Subcutaneous adipose tissue (tissue), 3 donors: ENCODE measurements around a stretch of chr7.

GRCh38 chr7:36534539-36535401 lies 145.1 kb downstream of the ANLN start:
- PRO-cap = no peak
- RAMPAGE, long total RNA, 3 experiments = no peak in any of the 3 experiments

DNA sequence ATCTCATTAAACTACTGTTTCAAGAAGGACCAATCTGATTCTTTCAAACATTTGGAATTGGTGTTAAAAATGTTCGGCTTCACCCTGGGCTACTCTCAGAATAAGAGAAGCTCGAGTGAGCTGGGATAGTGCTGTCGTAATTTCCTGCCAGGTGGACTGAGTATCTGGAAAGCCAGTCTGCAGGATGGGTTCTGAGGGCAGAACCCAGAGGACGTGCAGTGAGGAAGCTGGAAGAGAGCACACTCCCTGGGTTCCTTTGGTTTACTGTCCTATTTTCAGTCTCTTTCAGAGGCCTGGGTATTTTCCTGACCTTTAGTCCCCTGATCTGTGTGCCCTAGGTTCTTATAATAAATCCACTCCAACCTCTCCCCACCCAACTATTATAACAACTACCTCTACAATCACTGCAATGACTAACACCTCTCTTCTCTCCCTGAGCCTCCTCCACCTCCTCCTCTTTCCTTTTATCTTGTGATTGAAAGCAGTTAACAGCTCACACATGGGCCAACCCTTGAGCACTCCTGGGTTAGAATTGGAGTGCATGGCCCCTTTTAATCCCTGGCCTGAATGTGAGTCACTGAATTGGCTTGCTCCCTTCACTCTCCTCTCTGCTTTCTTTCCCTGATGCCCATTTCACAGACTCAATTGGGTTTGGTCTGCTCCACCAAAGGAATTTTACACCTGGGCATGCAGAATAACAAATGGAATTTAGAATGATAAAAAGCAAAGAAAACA lies 62.9 kb downstream of the AOAH start:
- PRO-cap = no peak
- RAMPAGE, long total RNA, 3 experiments = no peak in any of the 3 experiments

DNA sequence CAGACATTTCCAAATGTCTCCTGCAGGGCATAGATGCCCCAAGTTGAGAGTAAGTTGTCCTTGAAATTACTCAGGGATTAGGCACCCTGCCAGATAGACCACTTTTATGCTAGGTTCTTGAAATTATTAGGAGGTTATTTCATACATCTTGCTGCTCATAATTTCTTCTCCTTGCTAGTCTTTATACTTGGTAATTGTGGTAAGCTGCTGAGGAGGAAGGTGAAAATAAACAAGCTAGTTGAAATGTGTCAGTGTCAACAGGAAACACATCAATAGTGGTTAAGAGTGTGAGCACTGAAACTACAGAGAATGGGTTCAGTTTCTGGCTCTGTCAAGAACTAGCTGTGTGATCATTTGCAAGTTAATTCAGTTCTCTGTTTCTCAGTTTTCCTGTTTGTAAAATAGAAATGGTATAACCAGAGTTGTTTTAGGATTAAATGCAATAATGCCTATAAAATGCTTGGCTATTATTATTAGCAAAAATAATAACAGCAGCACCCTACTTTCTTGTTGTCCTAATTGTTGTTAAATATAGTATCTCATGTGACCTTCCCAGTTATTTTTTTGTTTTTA lies 63.8 kb upstream of the AOAH start:
- PRO-cap = no peak
- RAMPAGE, long total RNA, 3 experiments = no peak in any of the 3 experiments

DNA sequence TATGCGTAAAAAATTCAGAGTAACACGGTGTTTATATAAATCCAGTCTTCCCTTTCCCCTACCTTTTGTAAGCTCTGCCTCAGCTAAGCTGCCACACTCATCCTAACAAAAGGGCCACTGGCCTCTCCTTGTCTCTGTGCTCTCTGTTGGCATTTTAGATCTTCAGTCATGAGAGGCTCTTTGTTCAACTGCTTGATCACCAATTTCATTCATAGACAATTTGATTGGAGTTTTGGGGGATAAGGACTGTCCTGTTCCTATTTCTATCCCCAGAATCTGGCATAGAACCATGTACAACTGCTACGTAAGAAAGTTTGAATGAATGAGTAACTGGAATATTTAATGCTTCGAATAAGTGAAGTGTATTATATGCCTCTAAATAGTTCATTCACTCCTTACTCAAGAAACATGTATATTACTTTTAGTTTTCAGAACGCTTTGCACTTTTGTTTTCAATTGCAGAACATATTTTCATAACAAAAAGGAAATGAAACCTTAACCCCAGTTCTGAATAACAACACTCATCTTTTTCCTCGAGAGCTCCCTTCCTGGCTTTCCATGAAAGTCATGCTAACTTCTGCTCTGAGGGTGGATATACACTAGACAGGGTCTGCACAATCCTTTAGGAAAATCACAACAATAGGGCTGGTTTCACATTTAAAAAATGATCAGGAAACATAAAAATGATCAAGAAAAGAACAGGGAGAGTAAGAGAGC lies 219.2 kb upstream of the AOAH start:
- PRO-cap = no peak
- RAMPAGE, long total RNA, 3 experiments = no peak in any of the 3 experiments

DNA sequence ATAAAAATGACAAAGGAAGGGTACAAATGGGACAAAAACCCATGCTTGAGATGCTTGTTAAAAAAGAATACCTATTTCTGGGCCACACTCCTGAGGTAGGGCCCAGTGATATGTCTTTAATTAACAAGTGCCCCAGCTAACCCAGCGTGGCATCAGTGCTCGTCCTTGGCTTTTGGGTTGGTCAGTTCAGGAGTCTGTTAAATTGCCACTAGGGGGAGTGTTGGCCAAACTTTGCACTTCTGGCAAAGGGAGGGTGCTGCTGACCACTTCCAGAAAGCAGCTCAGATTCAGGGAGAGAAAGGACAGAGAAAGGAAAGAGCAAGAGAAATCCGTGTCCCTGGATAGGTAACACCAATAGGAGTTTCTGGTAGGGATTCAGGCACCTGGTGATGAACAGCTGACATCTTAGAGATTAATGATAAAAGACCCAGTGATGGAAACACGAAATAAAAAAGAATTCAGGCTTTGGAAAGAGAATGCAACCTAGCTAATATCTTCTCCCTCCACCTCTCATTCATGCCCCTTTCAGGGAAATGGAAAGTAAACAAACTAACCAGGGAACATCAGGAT lies 243.1 kb upstream of the AOAH start:
- PRO-cap = no peak
- RAMPAGE, long total RNA, 3 experiments = no peak in any of the 3 experiments

DNA sequence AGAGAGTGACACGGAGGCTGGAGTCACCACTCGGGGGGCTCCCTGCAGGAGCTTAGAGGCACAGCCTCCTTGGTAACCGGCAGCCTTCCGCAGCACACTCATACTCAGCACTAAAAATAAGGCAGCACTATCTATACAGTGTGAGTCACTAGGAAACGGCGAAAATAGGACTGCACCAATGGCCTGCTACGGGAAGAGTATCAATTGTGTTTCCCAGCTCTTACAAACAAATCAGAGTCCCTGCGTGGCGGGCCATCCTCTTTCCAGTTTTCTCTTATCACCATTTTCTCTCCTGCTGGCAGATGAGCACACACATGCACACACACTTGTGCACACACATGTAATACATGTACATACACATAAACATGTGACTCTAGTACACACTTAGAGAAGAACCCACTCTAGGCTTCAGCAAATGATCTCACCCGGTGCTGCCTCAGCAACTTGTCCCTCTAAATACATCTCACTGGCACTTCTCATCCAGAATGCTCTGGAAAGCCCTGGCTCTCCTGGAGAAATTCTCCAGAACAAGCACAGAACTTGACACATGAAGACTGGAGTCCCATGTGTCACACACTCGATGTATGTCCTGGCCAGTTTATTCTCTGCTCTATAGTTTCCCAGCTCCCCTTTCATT lies 255.0 kb downstream of the ELMO1 start:
- PRO-cap = no peak
- RAMPAGE, long total RNA, 3 experiments = no peak in any of the 3 experiments

- PRO-cap = no peak
- RAMPAGE, long total RNA, 3 experiments = no peak in any of the 3 experiments
Observed at GRCh38 chr7:37248134-37248996, 200.3 kb downstream of the ELMO1 start.

DNA sequence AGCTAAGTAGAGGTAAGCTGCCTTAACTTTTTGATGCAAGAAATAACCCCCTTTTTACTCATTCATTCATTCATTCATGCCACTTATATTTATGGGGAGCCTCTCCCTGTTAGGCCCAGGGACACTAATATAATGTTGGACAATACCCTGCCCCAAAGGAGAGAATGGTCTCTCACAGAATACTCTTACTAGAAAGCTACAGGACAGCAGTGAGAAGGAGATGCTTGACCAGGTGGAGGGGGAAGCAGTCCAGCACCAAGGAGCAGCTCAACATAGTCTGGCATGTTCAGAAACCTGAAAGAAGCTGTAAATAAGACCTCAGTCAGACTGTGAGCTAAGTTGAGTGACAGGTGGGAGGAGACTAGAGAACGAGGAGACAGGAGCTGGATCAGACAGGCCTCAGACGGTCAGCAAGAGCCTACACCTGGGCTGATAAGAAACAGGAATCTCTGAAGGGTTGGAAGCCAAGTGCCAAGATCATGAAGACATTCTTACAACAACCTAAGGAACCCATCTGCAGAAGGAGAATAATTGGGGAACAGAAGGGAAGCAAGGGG lies 54.6 kb downstream of the ELMO1 start:
- PRO-cap = no peak
- RAMPAGE, long total RNA, 3 experiments = no peak in any of the 3 experiments

GRCh38 chr7:37446271-37446743 lies 2.4 kb downstream of the ELMO1 start:
- PRO-cap = no peak
- RAMPAGE, long total RNA, 3 experiments = no peak in any of the 3 experiments

GRCh38 chr7:37531242-37531687 lies 82.6 kb upstream of the ELMO1 start:
- PRO-cap = no peak
- RAMPAGE, long total RNA, 3 experiments = no peak in any of the 3 experiments

GRCh38 chr7:38185359-38185722 lies 7.3 kb downstream of the STARD3NL start:
- PRO-cap = no peak
- RAMPAGE, long total RNA, 3 experiments = no peak in any of the 3 experiments

DNA sequence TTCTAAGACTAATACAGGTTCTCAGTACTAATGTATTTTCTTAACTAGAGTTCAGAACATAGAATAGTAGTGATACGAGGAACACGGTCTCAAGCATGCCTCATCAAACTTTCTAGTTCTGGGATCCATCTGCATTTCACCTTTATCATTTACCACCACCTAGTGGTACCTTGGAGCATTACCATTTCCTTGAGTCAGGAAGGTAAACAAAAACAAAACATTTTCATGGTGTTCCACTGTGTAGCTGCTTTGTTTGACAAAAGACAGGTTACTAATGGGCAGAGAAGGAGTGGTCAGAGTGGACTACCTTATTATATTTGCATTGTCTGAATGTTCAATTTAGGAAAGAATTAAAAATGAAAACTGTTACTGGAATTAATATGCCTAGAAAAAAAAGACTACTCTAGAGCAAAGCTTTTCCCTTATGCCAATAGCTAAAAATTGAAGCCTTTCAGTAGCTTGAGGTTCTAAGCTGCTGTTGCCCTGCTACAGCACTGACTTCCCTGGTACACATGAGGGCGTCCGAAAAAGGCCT lies 44.5 kb downstream of the STARD3NL start:
- PRO-cap = no peak
- RAMPAGE, long total RNA, 3 experiments = no peak in any of the 3 experiments

DNA sequence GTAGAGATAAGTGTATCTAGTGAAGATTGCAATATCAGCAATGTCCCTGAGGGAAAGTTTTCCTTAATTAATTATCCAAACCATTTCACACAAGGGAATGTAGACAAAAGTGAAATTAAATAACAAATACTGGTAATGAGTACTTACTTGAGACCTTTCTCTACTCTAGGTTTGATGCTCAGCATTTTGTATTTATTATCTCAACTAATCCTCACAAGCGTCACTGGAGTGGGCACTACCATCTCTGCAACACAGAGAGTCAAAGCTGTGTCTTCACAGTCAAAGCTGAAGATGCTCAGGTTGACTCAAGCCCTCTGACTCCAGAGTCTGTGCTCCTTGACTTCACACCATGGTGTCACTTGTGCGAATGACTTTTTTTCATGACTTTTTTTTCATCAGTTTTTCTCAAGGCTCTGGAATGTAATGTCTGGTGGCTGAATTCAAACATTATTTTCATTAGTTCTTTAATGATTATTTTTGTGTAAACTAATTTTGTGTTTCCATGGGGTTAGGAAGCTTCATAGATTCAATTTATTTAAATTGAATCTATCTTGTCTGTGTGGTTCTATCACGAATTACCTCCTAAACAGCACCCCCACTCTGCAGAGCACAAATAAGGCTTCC lies 125.8 kb downstream of the STARD3NL start:
- PRO-cap = no peak
- RAMPAGE, long total RNA, 3 experiments = no peak in any of the 3 experiments

DNA sequence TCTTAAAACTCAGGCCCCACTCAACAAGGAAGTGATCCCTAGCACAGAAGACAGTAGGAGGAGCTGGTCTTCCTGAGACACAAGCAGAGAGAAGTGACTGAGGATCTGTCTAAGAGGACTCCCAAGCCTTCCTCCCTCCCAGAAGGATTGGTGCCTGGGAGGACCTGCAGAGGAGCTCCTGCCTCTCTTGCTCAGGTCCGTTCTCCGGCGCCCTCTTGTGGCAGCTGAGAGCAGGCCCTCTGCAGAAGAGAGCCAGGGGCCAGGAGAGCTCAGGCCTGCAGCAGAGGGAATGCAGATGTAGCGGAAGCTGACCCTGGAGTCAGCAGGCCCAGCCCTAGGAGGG lies 176.2 kb downstream of the STARD3NL start:
- PRO-cap = no peak
- RAMPAGE, long total RNA, 3 experiments = no peak in any of the 3 experiments

- PRO-cap = no peak
- RAMPAGE, long total RNA, 3 experiments = no peak in any of the 3 experiments
Observed at GRCh38 chr7:39406303-39406778, 159.9 kb upstream of the YAE1 start.

GRCh38 chr7:39793603-39794478 lies 156.2 kb upstream of the CDK13 start:
- PRO-cap = no peak
- RAMPAGE, long total RNA, 3 experiments = no peak in any of the 3 experiments

DNA sequence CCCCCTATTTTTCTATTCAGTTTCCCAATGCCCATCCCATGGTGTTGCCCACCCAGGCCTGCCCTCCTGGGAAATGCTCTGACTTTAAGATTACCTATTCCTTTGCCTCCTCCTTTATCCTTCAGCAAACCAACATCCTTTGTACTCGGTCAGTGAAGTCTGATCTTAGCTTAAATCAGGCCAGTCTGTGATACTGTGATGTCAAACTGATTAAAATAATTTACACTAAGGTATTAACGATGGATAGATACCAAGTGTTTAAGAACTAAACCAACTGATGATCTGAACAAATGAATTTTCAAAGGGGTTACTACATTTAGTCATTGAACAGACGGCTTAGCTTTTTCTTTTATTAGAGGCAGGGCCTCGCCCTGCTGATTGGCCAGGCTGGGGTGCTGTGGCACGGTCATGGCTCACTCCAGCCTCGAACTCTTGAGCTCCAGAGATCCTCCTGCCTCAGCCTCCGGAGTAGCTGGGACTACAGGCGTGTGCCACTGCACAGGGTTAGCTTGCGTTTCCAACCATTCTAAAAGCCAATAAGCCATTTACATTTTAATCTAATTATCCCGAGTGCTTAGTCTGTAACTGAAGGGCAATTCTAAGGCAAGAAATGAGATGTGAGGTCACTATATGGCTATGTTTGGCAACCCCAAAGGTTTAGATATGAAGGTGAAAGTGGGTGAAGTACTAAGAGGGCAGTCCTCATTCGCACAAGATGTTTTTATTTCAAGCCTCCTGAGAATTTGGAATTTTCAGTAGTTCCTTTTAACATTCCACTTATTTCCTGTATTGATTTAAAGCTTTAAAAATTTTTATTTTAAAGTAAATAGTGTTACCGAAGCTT lies 1.7 kb upstream of the CDK13 start:
- PRO-cap = no peak
- RAMPAGE, long total RNA, 3 experiments = no peak in any of the 3 experiments

DNA sequence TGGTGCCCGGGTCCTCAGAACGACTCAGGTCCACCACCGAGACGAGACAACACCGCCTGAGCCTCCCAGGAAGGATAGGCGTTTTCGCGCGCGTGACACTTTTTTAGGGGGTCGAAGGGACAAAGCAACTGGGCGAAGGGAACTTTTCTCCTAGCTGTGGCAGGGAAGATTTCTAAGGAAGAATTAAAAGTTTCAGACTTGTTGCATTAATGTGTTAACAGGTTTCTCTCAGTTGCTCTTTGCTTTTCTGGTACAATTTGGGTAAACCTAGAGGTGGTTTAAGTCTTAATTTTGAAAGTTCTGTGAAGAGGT lies 1.8 kb downstream of the CDK13 start:
- PRO-cap = no peak
- RAMPAGE, long total RNA, 3 experiments = no peak in any of the 3 experiments

DNA sequence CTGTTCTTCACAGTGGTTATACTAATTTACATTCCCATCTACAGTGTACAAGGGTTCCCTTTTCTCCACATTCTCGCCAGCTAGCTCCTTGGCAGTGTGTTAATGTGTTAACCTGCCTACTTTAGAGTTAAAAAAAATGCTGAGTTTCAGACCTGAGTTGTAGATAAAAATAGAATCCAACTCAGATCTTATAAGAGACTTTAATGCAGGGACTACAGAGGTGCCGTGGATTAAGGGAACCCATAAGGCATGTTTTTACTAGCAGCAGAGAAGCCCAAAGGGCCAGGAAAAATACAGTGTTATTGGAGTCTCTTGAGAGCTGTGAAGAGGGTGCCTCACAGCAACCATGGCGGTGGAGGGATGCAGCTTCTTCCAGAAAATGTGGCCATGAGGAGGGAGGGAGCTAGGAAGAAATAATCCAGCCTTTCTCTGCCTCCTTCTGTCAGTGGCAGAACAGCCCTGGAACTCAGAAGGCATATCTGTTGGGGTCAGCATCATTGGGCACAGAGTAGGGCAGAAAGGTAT lies 35.6 kb downstream of the CDK13 start:
- PRO-cap = no peak
- RAMPAGE, long total RNA, 3 experiments = no peak in any of the 3 experiments

GRCh38 chr7:40064227-40064716 lies 70.2 kb downstream of the MPLKIP start:
- PRO-cap = no peak
- RAMPAGE, long total RNA, 3 experiments = no peak in any of the 3 experiments